H9 (cell line): ENCODE measurements around the genes CDX1 and RPS14.

DNA sequence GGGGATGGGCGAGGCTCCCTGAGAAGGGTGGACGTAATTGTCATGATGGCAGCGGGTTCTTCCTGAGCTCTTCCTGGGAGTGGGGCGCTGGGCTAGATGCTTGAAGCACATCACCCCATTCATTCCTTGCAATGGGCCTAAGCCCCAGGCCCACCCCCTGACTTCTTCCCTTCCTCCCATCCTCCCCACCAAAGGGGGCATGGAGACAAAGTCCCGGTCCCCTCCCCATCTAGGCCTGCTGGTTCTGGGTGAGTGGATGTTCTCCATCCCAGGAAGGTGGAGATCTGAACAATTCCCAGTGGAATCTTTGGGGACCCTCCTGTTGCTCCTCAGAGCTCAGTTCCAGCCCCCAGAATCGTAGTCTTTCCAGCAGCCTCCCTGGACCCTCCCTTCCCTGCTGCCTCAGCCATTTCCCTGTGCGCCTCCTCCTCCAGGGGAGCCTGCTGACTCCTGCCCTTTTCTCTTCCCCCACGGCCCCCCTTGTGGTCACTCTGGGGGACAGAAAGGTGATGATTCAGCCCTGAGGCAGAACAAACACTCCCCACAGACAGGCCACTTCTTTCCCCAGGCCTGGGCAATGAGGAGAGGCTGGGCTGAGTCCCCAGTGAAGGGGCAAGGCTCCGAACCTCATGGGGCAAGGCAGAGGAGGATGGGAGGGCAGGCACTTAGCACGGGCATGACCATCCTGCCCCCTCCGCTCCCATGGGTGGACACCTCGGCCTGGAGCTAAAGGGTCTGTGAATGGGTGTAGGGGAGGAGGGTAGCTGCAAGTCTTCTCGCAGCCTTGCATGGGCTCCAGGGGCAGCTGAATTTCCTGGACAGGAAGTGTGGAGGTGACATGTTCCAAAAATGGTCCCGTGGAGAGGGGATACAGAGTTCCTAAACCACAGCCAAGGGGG is 21.1 kb downstream of the CSF1R start:
- PRO-cap: no peak

GRCh38 chr5:150142914-150144206 is 12.3 kb downstream of the PDGFRB start:
- PRO-cap: no peak

GRCh38 chr5:150144268-150145427 is 11.0 kb downstream of the PDGFRB start:
- PRO-cap: no peak

GRCh38 chr5:150153489-150154072 is 2.1 kb downstream of the PDGFRB start:
- PRO-cap: no peak

DNA sequence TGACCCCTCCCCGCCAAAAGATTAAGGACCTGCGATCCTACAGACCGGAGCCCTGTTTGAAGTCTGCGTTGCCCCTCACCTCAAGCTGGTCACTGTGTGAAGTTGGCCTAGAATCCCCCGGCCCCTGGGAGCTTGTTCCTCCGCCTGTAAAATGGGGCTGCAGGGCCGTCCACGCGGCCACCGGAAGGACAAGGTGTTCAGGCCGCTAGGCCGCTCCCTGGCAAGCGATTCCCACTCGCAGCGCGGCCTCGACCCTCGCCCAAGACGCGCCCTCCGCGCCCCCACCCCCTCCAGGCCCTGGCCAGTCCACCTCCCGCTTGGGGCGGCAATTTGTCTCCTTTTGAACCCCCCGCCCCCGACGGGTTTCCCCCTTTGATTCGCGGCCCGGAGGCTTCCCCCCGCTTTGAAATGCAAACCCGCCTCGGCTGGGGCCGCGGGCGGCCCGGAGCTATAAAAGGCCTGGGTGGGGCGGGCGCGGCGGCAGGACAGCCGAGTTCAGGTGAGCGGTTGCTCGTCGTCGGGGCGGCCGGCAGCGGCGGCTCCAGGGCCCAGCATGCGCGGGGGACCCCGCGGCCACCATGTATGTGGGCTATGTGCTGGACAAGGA is at the start of gene CDX1:
CDX1 (plus strand) TSS at position 480 of the 607 bp plus-strand sequence.
- PRO-cap: unidirectional peak, plus-strand start at position 483 of the sequence

DNA sequence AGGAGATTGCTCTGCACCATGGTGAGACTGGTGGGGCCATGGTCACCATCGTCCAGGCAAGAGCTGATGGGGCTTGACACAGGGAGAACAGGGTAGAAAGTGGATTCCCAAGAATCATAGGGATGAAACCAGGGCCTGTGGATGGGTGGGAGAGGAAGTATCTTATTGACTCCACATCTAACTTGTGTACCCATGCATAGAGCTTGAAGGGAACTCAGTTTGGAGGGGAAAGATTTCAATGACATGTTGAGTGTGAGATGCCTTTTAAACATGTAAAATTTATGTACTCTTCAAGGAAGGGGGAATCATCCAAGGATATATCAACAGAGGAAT is 4.4 kb downstream of the TCOF1 start:
- PRO-cap: no peak

DNA sequence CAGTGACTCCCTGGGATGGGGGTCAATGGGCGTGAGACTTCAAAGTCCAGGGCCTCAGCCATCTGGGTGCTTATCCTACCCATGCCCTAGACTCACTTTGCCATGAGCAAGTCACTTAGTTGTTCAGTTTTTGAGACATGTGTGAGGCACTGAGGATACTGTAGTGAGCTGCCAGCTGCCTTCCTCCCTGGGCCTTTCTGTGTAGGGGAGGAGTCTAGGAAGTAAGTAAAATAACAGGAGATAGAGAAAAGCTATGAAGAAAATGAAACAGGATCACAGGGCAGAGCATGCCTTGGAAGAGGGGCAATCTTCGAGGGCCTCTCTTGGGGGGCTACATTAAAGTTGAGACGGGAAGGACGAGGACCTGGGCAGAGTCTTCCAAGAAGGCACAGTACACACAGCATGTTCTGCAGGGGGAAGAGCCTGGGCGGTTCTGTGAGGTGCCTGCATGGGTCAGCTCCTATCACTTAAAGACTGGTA is 5.9 kb downstream of the TCOF1 start:
- PRO-cap: no peak

DNA sequence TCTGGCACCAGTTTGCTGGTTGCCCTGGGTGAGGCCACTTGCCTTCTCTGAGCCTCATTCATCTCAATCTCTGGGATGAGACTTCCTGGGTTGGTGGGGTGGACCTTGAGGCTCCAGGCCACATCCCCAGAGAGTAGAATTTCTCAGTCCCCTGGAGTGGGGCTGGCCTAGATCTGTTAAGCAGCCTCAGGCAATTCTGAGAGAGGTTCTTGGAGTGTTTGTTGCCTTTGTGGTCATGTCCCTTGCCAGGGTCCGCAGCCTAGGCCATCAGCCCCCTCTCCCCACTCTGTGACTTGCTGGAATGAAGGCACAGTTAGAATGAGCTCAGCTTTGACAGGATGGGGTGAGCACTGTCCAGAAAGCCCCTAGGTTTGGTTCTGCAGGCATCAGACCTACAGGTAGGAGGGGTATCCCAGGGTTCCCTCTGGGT is 27.3 kb downstream of the CD74 start:
- PRO-cap: no peak

DNA sequence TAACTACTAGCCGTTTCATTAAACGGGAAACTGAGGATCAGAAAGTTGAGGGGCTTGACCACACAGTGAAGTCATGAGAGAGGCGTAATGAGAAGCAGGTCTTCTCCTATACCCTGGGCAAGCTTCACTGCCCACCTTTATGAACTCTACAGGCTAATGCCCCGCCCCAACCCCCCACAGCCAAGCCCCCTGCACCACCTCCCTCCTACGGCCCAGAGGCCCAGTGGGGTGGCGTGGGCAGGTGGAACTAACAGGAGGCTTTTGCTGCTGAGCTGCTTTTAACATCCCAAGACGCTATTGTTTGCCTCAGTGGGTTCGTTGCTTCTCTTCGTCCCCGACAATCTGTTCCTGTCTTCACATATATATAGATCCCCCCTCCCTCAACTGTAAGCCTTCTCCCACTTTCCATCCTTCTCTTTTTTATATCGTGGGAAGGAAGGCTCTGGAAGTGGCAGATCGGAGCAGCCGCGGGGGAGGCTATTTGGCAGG is 26.7 kb downstream of the CD74 start:
- PRO-cap: no peak

DNA sequence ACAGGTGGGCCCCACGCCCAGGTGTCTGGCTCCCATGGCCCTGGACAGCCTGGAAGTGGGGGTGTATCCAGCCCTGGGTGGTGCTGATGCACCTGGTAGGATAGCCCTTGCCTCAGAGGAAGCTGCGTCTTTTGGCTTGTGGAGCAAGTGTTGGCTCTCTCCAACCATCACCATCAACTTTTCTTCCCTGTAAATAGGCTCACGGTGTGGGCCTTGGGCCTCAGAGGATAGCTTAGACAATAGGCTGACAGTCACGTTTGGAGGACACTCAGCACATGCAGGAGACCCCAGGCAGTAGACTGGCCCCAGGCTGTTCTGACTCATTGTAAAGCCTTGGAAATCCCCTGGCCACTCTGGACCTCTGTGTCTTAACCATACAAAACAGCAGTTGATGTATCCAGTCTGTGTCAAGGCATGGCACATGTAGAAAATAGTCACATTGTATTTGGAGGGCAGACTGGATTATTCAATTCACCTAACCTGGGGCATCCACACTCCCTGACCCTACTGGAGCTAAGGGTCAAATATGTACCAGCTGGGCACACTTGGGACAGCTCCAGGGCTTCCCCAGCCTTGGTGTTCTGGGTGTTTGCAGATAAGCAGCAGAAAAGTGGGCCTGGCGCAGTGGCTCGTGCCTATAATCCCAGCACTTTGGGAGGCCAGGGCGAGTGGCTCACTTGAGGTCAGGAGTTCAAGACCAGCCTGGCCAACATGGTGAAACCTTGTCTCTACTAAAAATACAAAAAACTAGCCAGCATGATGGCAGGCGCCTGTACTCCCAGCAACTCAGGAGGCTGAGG is 18.5 kb downstream of the CD74 start:
- PRO-cap: no peak

DNA sequence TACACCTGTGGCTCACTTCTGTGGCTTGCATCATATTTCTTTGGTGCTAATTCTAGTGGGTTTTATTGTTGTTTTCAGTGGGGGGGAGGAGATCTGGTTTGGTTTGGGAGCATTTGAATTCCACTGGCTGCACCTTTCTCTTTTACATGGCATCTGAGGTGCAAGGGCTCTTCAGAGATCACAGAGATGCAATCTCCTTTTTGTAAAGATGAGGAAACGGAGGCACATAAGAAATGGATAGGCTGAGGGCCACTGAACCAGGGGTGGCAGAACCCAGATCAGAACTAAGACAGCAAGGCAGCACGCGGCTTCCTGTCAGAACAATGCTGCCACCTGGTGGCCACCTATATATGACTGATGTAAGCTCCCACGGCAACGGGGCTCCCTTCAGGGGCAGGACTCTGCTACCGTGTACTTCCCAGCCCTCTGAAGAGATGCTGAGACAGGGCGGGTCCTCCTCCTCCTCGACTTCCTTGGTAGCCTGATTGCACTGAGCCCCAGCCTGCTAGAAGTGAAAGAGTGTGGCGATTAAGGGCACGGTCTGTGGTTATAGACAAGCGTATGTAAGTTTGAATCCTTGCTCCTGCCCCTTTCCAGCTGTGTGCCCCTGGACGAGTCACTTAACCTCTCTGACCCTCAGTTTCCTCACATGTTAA is 13.5 kb downstream of the RPS14 start:
- PRO-cap: no peak

GRCh38 chr5:150446267-150447193 is 3.0 kb downstream of the RPS14 start:
- PRO-cap: no peak

DNA sequence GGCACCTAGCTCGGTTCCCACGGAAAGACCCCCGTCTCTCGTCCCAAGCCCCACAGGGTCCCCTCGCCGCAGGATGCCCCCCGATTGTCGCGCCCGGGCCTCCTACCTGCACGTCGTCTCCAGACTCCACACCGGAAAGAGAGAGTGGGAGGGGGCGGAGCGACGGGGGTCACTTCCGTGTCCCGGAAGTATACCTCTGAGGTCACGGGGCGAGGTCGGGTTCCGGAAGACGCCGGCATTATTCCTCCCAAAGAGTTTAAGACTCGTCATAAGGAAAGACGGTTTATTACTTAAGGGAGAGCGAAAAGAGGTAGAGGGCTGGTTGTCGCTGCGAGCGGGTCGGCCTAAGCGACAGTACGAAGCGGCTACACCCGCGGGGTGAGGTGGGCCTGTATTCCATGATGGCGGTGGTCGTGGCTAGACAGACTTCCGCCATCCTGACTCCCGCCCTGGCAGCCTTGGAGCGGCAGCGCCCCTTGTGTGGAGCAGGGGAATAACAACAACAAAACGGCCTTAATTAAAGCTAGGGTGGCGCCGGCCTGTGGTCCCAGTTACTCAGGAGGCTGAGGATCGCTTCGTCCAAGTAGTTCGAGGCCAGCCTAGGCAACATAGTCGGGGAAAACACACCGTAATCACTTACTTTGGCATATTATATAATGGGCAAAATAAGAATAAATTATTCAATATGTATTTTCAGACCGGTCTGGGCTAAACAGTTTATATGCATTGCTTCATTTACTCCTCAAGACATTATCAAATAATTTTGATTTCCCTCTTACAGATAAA is at the start of gene RPS14:
RPS14 (minus strand) TSS at position 143 of the 786 bp plus-strand sequence.
- PRO-cap: bidirectional peak, plus-strand start at position 191 of the sequence, minus-strand start at position 141 of the sequence; bidirectional peak, plus-strand start at position 548 of the sequence, minus-strand start at position 423 of the sequence

- PRO-cap: no peak
Observed at GRCh38 chr5:150503287-150503789, 4.6 kb upstream of the NDST1 start.

DNA sequence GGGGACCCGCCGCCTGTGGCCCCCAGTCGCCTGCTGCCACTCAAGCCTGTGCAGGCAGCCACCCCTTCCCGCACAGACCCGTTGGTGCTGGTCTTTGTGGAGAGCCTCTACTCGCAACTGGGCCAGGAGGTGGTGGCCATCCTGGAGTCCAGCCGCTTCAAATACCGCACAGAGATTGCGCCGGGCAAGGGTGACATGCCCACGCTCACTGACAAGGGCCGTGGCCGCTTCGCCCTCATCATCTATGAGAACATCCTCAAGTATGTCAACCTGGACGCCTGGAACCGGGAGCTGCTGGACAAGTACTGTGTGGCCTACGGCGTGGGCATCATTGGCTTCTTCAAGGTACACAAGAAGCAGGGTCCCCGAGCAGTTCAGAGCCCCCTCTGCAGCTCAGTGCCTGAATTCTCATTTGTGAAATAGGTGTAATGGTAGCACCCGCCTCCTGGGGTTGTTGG is 13.5 kb downstream of the NDST1 start:
- PRO-cap: no peak

GRCh38 chr5:150534816-150535357 is 27.0 kb downstream of the NDST1 start:
- PRO-cap: no peak

DNA sequence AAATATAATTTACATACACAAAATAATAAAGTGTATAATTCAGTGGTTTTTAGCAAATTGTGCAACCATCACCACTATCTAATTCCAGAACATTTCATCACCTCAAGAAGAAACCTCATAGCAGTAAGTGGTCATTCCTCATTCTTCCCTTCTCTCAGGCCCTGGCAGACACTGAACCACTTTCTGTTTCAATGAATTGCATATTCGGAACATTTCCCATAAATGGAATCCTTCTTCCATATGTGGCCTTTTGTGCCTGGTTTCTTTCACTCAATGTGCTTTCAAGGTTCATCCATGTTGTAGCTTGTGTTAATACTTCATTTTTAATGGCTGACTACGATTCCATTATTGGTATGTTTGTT is 59.5 kb downstream of the NDST1 start:
- PRO-cap: no peak

DNA sequence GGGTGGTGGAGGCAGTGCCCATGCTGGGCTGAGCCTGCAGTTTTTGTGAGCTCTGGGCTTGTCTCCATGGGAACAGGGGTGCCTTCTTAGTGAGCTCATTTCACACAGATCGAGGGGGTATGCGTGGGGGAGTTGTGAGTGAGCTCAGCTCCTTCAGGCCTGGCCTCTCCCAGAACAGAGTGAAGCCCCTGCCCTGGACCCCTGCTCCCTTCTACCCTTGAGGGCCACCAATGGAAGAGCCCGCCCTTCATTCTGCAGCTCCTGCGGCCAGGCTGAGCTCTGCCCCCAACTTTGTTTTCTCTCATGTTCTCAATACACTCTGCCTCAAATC is 9.1 kb upstream of the MYOZ3 start:
- PRO-cap: no peak

DNA sequence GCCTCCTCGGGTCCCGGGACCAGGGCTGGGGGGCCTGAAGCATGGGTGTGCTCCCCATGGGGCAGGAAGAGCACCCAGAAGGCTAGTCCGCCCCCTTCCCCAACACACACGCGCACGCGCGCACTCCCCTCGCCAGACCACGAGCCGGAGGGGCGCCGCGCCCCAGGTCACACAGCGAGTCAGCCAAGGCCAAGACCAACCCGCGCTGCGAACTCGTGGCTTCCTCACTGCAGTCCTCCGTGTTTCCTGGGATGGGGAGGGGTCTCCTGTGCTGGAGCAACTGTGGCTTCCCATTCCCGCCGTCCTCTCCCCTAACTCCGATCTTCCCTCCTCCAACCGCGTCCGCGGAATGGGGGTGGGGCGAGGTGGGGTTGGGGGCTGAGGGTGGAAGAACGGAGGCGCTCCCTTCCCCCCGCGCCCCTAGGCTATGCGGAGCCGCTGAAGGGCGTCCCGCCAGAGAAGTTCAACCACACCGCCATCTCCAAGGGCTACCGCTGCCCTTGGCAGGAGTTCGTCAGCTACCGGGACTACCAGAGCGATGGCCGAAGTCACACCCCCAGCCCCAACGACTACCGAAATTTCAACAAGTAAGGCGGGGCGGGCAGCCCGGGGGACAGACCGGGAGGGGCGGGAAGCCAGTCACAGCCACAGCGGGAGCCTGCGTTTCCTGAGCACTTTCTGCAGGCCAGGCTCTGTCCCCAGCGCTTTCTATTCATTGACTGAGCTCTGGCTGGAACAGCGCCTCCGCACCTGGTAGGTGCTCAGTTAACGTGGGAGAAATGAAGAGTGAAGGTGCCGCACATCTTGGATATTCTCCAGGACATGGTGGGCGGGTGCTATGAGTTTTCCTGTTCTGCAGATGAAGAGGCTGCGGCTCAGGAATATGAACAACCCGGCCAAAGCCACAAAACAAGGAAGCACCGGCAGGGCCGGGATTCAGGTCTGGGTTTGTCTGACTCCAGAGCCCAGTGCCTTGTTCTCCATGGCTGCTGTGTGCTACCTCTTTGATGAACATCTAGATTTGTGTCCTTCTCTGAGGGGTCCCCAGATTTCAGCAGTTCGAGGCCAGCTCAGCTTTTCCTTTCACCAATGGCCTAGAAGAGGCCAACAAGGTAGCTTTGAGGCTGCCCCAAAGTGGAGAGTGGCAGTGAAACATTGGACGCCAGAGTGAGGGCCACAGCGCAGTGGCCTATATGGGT is 11.3 kb downstream of the MYOZ3 start:
- PRO-cap: bidirectional peak, plus-strand start at position 170 of the sequence, minus-strand start at position 351 of the sequence; bidirectional peak, plus-strand start at position 614 of the sequence, minus-strand start at position 567 of the sequence; bidirectional peak, plus-strand start at position 715 of the sequence, minus-strand start at position 680 of the sequence; bidirectional peak, plus-strand start at position 764 of the sequence, minus-strand start at position 780 of the sequence; unidirectional peak, minus-strand start at position 1,195 of the sequence

- PRO-cap: no peak
Observed at GRCh38 chr5:150860359-150860932, 14.1 kb downstream of the IRGM start.